Bronchial epithelial cell (primary cell): ENCODE measurements around the genes LUC7L3 and KIF2B.

GRCh38 chr17:50618980-50619423 is 15.7 kb upstream of the ABCC3 start:
- RRBS, 2 experiments = no CpG with 5 or more reads among the region's 9 CpGs

DNA sequence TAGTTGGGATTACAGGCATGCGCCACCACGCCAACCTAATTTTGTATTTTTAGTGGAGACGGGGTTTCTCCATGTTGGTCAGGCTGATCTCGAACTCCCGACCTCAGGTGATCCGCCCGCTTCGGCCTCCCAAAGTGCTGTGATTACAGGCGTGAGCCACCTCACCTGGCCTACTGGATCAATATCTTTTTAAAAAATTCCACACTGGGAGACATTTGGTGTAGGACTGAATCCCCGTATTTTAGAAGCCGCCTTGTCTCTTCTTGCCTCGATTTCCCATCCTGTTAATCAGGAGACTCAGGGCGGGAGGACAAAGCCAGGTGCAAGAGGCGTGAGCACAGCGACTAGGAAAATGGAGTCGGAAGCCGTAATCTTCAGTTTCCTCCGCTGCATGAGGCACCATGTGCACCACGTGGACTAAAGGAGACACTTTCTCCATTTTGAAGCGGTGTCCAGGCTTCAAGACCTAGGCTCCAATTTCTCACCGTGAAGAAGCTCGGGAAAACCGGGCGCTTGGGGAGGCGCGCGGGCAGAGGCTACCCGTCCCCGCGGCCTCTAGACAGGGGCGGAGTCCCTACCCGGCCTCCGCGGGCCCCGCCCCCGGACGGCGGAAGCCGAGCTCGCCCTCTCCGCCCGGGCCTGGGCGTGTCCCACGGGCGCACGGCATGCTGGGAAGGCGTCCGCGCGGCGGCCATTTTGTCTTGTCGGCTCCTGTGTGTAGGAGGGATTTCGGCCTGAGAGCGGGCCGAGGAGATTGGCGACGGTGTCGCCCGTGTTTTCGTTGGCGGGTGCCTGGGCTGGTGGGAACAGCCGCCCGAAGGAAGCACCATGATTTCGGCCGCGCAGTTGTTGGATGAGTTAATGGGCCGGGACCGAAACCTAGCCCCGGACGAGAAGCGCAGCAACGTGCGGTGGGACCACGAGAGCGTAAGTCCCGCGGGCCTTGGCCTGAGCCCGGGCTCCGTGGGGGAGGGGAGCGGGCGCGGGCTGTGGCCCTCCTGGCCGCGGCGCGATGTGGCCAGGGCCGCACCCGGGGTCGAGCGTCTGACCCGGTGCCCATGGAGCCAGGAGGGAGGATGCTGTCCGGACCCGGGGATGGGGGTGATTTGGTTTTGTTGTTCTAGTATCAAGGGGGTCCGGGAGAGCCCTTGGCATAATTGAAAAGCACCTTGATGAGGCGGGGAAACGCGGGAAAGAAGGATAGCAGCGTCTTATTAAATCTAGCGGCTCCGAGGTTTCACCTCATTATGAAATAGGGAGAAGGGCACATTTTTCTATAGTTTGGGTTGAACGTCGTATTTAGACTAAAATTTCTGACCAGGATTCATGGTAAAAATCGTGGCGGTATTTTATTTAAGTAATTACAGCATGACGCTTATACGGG is at the start of gene LUC7L3:
TSS of gene LUC7L3 (plus strand) at position 699 of the 1,384 bp plus-strand sequence.
- RRBS, 2 experiments = 1 to 2% methylated on average over 26 of the region's 106 CpGs

- RRBS, 2 experiments = no CpG with 5 or more reads among the region's 11 CpGs
These were observed 931 bp upstream of the ANKRD40CL start for GRCh38 chr17:50768073-50768824.

GRCh38 chr17:50834420-50835442 is 655 bp upstream of the WFIKKN2 start:
- RRBS, 2 experiments = 26 to 30% methylated on average over 15 to 17 of the region's 42 CpGs

- RRBS, 2 experiments = no CpG with 5 or more reads among the region's 2 CpGs
These were observed 6.6 kb upstream of the TOB1 start for GRCh38 chr17:50872779-50873121.

- RRBS, 2 experiments = no CpG with 5 or more reads among the region's 3 CpGs
These were observed 21.6 kb upstream of the TOB1 start for GRCh38 chr17:50887768-50888147.

- RRBS, 2 experiments = no CpG with 5 or more reads among the region's 5 CpGs
These were observed 25.9 kb upstream of the TOB1 start for GRCh38 chr17:50892089-50892488.

DNA sequence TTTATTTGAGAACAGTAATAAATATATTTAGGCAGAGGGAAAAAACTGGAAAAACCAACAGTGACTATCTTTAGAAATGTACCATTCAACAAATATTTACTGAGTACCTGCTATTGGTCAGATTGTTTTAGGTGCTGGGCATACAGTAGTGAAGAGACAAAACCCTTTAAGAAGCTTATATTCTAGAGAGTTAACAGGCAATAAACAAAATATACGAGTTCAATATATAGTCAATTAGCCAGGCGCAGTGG is 69.6 kb upstream of the TOB1 start:
- RRBS, 2 experiments = no CpG with 5 or more reads among the region's 2 CpGs

DNA sequence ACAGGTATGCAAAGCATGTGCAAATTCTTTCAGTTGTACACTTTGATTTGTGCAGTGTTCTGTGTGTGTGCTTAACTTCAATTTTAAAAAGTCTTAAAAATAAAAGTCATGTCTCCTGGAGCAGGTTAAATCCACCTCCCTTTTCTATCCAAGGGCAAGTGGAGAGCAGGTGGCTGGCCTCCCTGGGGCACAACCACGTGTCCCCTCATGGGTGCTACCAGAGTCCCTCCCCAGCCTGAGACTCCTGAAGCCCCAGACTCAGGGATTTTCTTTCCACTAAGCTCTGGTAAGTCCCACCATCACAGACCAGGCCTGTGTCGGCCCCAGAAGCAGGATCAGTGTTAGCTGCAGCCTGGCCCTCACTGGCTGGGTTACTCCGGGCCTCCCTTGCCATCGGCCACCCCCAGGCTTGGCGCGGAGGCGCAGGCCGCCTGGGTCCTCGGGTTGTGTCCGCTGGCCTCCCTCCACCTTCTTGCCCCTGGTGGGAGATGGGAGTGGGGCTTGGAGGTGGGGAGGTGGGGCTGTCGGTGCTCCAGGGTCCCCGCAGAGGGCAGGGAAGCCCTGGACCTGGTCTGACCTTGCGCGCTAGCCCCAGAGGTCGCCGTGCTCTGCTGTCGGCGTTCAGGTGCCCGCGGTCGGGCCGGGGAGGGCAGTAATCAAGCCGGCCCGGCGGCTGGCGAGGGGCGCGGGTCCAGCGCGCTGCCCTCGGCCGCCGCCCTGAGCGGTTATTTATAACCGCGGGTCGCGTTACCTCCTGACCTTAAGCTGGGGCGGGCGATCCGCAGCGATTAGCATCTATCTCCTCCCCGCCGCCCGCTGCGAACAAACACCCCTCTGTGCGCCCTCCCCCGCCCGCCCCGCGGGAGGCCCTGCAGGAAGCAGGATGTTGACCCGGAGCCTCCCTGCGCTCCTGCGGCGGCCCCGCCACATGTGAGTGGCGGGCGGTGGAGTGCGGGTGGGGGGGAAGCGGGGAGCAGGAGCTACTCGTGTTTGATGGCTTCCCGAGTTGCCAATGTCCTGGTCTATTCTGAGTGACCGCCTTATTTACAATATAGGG is 78.1 kb upstream of the TOB1 start:
- RRBS, 2 experiments = no CpG with 5 or more reads among the region's 63 CpGs

- RRBS, 2 experiments = no CpG with 5 or more reads among the region's 4 CpGs
These were observed 100.6 kb downstream of the SPAG9 start for GRCh38 chr17:51019924-51020677.

- RRBS, 2 experiments = no CpG with 5 or more reads among the region's 2 CpGs
These were observed 26.8 kb downstream of the SPAG9 start for GRCh38 chr17:51093725-51094402.

GRCh38 chr17:51120927-51121579 is 385 bp upstream of the SPAG9 start:
- RRBS, 2 experiments = under 1% methylated on average over 15 of the region's 41 CpGs

DNA sequence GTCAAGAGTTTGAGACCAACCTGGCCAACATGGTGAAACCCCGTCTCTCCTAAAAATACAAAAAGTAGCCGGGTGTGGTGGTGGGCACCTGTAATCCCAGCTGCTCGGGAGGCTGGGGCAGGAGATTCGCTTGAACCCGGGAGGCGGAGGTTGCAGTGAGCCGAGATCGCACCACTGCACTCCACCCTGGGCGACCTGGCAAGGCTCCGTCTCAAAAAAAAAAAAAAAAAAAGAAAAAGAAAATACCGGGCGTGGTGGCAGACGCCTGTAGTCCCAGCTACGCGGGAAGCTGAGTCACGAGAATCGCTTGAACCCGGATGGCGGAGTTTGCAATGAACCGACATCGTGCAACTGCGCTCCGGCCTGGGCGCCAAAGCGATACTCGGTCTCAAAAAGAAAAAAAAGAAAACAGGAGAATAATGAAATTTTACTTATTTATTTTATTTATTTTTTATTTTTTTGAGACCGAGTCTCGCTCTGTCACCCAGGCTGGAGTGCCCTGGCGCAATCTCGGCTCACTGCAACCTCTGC is 1.5 kb upstream of the NME1 start:
- RRBS, 2 experiments = 100% methylated on average over 4 of the region's 30 CpGs; no CpG with 5 or more reads in 1 of the 2 experiments

DNA sequence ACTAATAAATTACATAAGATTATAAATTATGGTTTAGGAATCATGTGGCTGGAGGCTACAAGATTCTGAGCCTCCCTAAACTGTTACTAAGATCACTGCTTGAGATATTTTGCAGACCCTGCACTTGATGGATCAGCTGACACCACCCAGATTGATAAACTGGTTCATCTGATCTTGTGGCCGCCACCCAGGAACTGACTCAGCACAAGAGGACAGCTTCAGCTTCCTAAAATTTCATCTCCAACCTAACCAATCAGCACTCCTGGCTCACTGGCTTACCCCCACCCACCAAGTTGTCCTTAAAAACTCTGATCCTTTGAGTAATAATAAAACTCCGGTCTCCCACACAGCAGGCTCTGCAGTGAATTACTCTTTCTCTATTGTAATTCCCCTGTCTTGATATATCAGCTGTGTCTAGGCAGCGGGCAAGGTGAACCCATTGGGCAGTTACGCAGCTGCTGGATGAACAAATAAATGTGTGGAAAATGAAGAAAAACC is 174.8 kb downstream of the UTP18 start:
- RRBS, 2 experiments = no CpG with 5 or more reads among the region's 4 CpGs

GRCh38 chr17:52861950-52862395 is 703.5 kb upstream of the CA10 start:
- RRBS, 2 experiments = no CpG with 5 or more reads among the region's 7 CpGs

DNA sequence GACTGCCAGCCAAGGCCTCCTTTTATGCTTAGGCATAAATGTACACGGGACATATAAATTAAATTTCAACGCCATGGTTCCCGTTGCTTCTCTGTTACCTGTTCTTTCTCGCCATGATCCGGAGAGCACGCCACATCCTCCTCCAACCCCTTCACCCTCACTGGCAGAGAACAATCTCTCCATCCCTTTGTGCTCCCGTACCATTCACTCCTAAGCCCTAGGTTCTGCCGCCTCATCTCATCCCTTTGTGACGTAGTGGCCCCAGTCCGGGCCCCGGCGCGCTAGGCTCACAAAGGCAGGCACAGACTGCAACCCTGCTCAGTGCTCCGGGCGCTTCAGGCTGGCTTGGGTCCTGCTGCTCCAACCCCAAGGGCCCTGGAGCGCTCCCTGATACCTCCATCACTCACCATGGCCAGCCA is at the start of gene KIF2B:
TSS of gene KIF2B (plus strand) at position 302 of the 419 bp plus-strand sequence.
- RRBS, 2 experiments = 68 to 74% methylated on average over 4 of the region's 16 CpGs

DNA sequence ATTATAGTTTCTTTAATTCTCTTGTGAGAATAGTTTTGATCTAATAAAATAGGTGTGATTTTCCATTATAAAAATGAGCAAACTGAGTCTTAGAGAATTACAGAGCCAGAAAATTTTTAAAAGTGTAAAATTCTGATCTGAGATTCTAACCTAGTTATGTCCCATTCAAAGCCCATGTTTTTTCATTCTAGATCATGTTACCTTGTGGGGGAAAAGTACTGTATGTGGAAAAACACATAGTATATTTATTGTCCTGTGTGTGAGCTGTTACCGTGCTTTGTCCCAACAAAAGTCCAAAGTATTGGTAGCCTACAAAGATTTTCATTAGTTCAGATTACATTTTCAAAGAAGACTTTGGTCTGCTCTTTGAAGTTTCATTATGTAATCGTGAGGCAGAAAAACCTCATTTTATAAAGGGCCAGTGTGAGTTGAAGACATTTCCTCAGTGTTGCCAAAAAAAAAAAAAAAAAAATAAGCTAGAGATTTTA is 100.2 kb downstream of the STXBP4 start:
- RRBS, 2 experiments = no CpG with 5 or more reads among the region's 2 CpGs

- RRBS, 2 experiments = no CpG with 5 or more reads among the region's 13 CpGs
These were observed 282 bp downstream of the HLF start for GRCh38 chr17:55265133-55265350.

GRCh38 chr17:55283171-55284038 is 18.6 kb downstream of the HLF start:
- RRBS, 2 experiments = no CpG with 5 or more reads among the region's 11 CpGs

DNA sequence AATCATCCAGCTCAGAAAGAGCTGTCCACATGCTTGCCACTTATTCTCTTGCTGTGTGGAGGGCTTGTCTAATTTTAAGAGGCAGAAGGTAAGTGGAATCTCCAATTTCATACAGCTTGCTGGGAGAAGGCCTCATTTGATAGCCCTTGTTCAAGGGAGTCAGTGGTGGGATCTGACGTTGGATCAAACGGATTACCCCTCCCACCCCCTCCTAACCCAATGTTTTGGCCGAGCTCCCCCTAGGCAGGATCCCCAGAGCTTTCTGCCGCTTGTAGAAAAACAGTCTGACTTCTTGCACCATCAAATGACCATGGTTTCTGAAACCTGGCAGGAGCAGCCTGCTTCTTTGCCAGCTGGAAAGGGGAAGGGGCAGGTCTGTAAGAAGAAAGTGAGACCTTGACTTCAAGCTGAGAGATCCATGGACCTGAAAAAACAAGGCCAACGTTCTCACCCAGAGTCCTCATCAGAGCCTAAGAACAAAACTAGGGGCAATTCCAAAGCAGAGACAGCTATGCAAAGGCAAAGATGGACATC is 146.2 kb upstream of the MMD start:
- RRBS, 2 experiments = no CpG with 5 or more reads among the region's 5 CpGs